ENCODE results near the gene GSTO2.

DNA sequence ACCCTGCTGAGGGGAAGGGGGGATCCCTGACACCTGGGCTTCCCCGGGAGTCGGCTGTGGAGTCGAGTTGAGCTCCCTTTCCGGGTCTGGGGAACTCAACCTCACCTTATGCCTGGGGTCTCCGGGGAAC, 93 bp downstream of the SFR1 start:
- PRO-cap: no peak

DNA sequence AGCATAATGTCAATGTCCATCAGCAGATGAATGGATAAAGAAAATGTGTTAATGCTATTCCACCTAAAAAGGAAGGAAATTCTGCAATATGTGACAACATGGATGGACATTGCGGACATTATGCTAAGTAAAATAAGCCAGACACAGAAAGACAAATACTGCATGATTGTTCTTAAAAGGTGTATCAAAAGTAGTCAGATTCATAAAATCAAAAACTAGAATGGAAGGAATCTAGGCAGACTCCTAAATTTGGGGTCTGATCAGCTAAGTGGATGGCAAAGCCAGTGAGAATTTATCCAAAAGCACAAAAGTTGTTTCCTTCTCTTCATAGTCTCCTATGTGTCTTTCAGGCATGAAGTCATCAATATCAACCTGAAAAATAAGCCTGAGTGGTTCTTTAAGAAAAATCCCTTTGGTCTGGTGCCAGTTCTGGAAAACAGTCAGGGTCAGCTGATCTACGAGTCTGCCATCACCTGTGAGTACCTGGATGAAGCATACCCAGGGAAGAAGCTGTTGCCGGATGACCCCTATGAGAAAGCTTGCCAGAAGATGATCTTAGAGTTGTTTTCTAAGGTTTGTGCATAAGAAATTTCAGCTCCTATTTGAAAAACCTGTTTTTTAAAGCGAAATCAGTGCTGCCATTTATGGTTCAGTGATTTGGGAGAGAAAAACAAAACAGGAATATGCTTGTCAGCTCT, 4.7 kb downstream of the GSTO1 start:
- PRO-cap: no peak

GRCh38 chr10:104268330-104269614, at the start of gene GSTO2:
TSS of gene GSTO2 (plus strand) at chr10:104269184.
- PRO-cap: bidirectional peak, plus-strand start at chr10:104269227, minus-strand start at chr10:104269000

DNA sequence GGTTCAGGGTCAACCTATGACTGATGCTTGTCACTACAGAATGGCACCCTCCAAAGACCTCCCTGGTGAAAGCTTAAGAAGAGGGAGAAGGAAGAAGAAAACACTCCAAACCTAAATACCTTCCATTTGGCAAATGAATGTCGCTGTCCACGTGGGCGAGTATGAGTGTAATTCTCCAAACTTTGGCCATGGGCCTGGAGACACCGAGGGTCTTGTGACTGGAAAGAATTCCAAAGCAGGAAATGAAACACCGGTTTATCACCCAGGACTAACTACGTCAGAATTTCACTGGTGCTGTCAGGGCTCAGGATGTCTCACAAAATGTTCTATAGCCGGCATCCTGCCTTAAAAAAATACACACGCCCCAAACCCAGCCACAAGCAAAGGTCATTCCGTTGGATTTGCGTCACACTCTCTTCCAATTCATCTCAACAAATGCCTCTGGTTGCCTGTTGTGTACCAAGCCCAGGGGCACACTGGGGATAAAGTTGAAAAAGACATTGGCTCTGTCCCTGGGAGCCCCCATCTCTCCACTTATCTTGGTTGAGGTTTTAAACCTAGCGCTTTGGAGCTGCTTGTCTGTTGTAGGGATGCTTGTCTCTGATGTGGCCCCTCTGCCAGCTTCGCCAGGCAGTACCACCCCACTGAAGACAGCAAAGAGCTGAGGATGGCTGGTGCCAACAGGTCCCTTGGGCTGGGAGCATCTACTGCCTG, 31.1 kb downstream of the GSTO2 start:
- PRO-cap: bidirectional peak, plus-strand start at position 409 of the sequence, minus-strand start at position 230 of the sequence

GRCh38 chr10:104312771-104313183, 25.5 kb downstream of the ITPRIP start:
- PRO-cap: no peak

GRCh38 chr10:105877750-105878261, 1236.7 kb downstream of the SORCS3 start:
- PRO-cap: no peak

GRCh38 chr10:107056123-107056580, 108.4 kb downstream of the SORCS1 start:
- PRO-cap: no peak

- PRO-cap: no peak
Measured at GRCh38 chr10:107913564-107914311, 749.2 kb upstream of the SORCS1 start.

DNA sequence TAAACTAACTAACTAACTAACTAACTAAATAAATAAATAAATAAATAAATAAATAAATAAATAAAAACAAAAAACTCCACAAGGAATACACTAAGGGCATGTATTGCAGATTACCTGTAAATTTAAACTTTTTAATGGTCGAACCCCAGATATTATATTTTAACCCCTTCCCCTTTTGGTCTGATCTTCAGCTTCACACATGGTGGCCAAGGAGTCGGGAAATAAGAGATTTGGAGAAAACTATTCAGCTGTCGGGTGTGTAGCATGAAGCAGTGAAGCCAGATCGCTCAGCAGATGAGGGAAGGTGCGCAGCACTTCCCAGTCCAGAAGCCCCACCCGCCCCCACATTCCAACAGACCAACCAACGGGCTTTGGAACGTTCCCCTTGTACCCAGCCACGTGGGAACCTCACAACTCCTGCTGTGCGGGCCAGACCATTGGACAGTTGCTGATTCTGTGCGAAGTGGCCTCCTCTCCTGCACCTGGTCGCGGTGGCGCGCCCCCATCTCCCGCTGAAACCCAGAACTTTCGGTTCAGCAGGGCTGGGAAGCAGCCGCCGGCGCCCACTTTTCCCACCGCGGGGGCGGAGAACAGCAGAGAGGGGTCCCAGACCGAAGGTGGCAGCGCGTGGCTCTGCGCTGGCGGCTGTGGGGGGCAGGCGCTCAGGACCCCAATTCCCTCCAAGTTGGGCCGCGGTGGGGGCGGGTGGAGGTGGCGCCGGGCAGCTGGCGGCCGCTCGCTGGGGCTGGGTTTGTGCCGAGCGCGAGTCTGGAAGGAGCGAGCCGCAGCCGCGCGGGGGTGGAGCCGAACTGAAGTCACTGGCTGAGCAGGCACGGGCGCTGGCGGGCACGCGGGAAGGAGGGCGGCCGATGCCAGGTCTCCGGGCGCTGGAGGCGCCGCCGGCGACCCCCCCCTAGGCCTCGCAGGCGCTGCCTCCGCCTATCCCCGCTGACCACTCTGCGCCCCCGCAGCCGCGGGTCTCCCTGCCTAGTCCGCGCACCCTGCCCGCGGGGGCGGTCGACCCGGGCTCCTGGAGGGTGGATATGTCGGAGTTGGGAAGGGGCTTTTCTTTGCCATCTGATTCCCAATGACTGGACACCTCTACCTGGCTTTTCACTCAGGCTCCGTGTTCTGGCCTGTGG, 1301.5 kb upstream of the SORCS1 start:
- PRO-cap: no peak

- PRO-cap: no peak
Measured at GRCh38 chr10:109892657-109893309, 30.5 kb downstream of the XPNPEP1 start.

- PRO-cap: no peak
Measured at GRCh38 chr10:109898686-109899165, 24.6 kb downstream of the XPNPEP1 start.

DNA sequence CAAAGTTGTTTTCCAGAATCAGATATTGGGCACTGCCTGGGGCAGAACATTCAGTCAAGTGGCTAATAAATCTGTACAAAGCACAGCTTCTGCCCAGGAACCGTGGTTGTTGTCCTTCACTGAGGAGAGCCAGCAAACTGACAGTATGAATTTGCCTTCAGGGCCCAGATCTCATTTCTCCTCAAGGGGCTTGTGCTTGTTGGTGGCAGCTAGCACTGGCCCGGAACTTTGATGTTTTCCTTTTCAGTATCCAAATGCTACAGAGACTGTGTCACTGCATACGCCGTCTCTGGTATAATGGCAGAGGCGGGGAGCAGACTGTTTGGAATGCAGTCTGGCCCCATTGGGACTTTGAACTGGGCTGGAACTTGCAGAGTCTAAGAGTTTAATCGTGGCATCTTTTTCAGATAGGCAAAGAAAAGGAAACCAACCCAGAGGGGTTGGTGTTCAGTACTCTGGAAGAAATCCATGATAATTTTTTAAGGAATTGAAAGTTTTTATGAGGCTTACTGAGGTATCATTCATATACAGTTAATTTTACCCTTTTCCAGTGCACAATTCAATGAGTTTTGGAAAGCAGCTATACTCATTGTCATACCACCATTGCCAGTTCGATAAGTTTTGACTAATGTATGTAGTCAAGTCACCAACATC, 30.3 kb upstream of the ADD3 start:
- PRO-cap: no peak

- PRO-cap: unidirectional peak, plus-strand start at chr10:110005932; bidirectional peak, plus-strand start at chr10:110006078, minus-strand start at chr10:110006060
Measured at GRCh38 chr10:110005693-110006383, 1.9 kb upstream of the ADD3 start.

- PRO-cap: no peak
Measured at GRCh38 chr10:110151481-110152029, 55.9 kb upstream of the MXI1 start.

- PRO-cap: no peak
Measured at GRCh38 chr10:110226556-110226784, 19.1 kb downstream of the MXI1 start.

GRCh38 chr10:110226920-110227931, 19.8 kb downstream of the MXI1 start:
- PRO-cap: bidirectional peak, plus-strand start at chr10:110227349, minus-strand start at chr10:110227237

DNA sequence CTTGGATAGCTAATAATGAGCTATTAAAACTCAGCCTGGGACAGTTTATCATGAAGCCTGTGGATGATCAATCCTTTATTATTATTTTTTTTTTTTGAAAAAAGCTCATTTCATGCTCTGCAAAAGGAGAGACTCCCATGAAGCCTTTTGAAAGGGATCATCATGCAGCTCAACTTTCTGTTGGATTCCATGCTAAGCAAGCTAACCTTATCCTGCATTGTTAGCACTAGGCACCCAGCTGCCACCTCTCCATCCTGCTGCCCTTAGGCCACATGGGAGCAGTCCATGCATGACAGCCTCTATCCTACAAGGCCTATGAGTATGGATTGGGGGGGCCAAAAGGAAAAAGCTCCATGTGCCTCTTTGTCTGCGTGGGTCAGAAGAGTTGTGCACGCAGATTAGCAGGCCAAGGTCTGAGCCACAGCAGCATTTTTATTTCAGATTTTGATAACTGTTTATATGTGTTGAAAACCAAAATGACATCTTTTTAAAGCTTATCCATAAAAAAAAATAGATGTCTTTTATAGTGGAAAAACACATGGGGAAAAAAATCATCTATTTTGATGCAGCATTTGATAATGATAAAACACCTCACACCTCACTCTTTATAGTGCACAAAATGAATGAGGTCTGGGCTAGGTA, 19.2 kb downstream of the SMNDC1 start:
- PRO-cap: no peak

DNA sequence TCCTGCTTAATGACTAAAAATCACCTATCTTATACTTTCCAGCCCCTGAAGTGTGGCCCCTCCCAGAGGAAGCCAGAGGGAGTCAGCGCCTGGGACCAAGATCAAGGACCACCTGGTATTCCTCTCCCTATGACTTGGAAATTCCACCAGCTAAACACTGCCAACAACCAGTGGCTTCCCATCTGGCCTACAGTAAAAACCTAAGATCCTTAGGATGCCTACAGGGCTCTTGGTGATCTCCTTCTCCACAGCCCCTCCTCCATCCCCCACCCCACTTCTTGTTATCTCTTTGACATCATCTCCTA, 16.5 kb upstream of the DUSP5 start:
- PRO-cap: unidirectional peak, minus-strand start at position 87 of the sequence

- PRO-cap: no peak
Measured at GRCh38 chr10:110496632-110497120, 1.0 kb upstream of the DUSP5 start.

DNA sequence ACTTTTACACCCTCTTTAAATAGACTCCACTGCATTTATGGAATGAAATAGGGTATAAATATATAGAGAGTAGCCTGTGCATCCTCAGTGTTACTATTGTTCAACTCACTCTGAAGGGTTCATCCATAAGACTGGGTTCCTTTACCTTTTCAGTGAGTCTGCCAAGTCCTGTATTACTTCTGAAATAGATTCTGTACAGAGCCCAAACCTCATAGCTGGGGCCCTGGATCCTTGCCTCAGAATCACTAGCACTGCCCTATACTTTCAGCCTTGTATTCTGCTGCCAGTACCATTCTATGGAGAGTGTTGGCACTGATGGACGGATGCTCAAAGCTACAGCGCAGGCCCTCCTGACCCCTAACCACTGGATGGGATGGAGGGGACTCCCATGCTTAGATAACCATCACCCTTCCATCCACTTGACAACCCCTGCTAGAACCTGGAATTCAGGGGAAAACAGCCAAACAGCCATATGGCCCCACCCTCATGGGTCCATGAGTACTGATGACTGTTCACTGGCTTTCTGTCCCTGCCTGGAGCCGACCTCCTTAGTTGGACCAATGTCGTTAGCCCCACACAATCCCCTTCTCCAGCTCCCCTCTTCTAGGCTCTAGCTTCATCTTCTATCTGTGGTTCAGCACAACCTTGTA, 16.1 kb downstream of the DUSP5 start:
- PRO-cap: no peak

All from right common carotid artery plus branches (tissue), 1 donor.